Measurements from ENCODE around the gene PURB.

GRCh38 chr7:44081246-44081690 is 1.1 kb downstream of the POLM start:
- CAGE, long polyA plus RNA: no peak
- RRBS: no CpG with 5 or more reads among the region's 7 CpGs

DNA sequence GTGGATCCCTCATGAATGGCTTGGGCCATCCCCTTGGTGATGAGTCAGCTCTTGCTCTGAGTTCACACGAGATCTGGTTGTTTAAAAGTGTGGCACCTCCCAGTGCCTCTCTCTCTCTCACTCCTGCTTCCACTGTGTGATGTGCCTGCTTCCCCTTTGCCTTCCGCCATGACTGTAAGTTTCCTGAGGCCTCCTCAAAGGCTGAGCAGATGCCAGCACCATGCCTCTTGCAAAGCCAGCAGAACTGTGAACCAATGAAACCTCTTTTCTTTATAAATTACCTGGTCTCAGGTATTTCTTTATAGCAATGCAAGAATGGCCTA is 4.9 kb upstream of the GCK start:
- CAGE, long polyA plus RNA: no peak
- RRBS: no CpG with 5 or more reads among the region's 2 CpGs

GRCh38 chr7:44293591-44293908 is 31.8 kb downstream of the CAMK2B start:
- CAGE, long polyA plus RNA: no peak
- RRBS: no CpG with 5 or more reads among the region's 9 CpGs

DNA sequence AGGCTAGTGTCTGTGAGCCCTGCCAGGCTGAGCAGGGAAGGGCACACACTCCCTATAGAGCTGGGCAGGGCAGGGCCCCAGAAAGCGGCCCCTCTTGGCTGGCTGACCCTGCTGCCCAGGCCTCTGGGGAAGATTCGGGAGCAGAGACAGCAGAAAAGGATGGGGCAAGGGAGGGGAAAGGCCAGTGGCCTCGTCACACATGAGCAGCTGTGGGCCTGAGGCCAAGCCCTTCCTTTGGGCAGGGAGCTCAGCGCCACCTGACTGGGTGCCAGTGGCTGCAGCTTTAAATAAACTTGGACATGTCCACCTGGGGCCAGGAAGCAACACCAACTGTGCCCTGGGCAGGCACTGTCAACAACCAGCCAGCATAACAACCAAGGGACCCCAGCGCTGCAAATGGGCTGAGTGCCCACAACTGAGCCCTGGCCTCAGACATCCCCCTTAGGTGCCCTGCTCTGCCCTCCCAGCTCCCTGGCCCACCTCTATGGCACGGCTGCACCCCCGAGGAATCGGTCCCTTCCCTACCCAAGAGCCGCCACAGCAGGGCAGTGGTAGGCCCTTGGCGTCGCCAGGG is 2.7 kb downstream of the CAMK2B start:
- CAGE, long polyA plus RNA: no peak
- RRBS: no CpG with 5 or more reads among the region's 11 CpGs

DNA sequence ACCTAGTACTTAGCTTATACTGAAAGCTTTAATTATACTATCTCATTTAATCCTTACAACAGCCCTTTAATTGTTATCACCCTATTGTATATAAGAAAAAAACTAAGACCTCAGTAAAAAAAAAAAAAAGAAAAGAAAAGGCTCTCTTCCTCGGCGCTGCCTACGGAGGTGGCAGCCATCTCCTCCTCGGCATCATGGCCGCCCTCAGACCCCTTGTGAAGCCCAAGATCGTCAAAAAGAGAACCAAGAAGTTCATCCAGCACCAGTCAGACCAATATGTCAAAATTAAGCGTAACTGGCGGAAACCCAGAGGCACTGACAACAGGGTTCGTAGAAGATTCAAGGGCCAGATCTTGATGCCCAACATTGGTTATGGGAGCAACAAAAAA is 22.8 kb downstream of the NUDCD3 start:
- CAGE, long polyA plus RNA: no peak
- RRBS: no CpG with 5 or more reads among the region's 9 CpGs

DNA sequence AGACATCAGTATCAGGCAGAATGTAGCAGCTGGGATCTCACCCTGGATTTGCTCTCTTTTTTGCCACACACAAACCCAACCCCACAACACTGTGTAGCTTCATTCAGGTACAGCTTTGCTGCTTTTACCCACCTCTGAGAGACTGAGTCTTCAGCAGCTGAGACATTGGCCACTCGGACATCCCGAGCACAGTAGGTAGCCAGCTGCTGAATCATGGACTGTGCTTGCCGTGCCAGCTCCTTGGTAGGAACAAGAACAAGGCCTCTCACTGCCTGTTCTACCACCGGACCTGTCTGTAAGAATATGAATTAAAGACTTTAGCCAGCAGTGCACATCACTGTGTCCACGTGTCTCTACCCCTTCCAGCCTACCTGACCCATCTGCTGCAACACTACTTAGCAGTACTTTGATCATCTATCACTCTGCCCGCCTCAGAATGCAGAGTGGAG is 926 bp downstream of the DDX56 start:
- CAGE, long polyA plus RNA: no peak
- RRBS: no CpG with 5 or more reads among the region's 6 CpGs

- CAGE, long polyA plus RNA: no peak
- RRBS: no CpG with 5 or more reads among the region's 8 CpGs
These were observed 14.8 kb downstream of the OGDH start for GRCh38 chr7:44621242-44621672.

DNA sequence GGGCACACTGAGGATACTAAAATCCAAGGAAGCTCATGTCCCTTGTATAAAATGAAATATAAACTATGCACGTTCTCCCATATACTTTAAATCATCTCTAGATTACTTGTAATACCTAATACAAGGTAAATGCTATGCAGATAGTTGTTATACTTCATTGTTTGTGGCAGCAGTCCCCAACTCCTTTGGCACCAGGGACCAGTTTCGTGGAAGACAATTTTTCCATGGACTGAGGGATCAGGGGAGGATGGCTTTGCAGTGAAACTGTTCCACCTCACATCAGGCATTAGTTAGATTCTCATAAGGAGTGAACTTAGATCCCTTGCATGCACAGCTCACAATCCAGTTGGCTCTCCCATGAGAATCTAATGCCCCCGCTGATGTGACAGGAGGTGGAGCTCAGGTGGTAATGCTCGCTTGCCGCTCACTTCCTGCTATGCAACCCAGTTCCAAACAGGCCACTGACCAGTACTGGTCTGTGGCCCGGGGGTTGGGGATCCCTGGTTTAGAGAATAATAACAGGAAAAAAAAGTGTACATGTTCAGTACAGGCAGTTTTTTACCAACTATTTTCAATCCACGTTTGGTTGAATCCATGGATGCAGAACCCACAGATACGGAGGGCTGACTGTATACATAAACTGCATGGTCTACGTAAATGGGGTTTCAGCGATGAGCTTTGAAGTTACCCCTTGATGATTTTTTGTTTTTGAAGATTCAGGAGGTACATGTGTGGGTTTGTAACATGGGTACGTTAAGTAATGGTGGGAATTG is 24.4 kb downstream of the OGDH start:
- CAGE, long polyA plus RNA: no peak
- RRBS: no CpG with 5 or more reads among the region's 11 CpGs

GRCh38 chr7:44637925-44639036 is 31.9 kb downstream of the OGDH start:
- CAGE, long polyA plus RNA: no peak
- RRBS: no CpG with 5 or more reads among the region's 10 CpGs

GRCh38 chr7:44801530-44802655 is 5.4 kb downstream of the PPIA start:
- CAGE, long polyA plus RNA: no peak
- RRBS: no CpG with 5 or more reads among the region's 10 CpGs

GRCh38 chr7:44802656-44803292 is 6.3 kb downstream of the PPIA start:
- CAGE, long polyA plus RNA: no peak
- RRBS: no CpG with 5 or more reads among the region's 4 CpGs

GRCh38 chr7:44881669-44882158 is 3.6 kb downstream of the PURB start:
- CAGE, long polyA plus RNA: no peak

GRCh38 chr7:44885327-44886426 is at the start of gene PURB:
TSS of gene PURB (minus strand) at chr7:44885530.
- CAGE, long polyA plus RNA: no peak
- RRBS: 1% methylated on average over 37 of the region's 86 CpGs

GRCh38 chr7:44891334-44891833 is 6.1 kb upstream of the PURB start:
- CAGE, long polyA plus RNA: no peak
- RRBS: no CpG with 5 or more reads among the region's 2 CpGs

DNA sequence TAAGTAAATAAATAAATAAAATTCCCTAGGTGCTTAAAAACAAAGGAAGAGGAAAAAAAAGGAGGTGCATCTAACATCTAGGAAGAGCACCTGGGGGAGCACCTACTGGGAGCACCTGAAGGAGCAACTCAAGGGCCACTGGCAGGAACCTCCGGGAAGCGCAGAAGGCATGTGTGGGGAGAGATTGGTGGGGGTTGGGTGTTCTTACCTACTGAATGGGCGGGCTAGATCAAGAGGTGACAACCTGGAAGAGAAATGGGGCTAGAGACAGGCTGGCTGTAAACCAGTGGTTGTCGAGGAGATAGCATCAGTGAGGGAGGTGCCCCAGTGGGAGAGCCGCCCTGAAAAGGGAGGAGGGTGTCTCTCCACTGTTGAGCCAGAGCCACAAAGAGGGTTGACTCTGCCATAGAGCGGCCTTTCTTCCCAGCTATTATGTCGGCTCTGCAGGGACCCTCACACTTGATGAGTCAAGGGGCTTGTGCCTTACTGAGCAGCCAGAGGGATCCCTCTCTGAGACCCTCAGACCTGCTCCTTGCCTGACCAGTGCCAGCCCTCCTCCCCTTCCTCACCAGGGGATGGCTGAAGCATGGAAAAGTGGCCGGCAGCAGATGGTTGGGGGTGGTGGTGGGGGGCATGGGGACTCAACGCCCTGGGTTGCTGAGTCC is 36.3 kb upstream of the PURB start:
- CAGE, long polyA plus RNA: no peak
- RRBS: 0% methylated on average over 1 of the region's 9 CpGs

- CAGE, long polyA plus RNA: no peak
- RRBS: 6% methylated on average over 21 of the region's 89 CpGs
These were observed 16.1 kb downstream of the MYO1G start for GRCh38 chr7:44962353-44963509.

DNA sequence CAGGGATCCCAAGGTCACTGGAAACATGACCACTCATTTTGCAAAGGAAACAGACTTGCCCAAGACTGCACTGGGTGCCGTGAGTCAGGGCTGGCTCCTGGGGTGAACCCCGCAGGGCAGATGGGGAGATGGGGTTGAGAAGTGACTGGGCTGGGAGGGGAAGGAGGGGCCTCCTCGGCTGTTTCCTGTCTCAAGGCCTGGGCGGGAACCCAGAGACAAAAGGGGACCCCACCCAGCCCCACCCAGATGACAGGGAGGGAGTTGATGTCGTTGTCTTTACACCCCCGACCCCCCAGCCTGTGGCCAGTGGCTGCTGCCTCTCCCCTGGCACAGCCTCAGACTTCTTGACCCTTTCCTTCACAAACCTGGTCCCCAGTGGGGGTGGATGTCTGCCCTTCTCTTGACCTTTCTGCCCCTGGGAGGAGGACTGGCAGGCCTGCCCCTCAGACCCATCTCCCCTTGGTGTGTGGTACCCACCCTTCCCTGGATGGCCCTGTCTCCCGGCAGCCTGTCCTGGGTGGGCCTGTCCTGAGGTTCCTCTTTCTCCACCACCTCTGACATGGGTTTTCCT is 1.4 kb downstream of the MYO1G start:
- CAGE, long polyA plus RNA: no peak
- RRBS: no CpG with 5 or more reads among the region's 7 CpGs

DNA sequence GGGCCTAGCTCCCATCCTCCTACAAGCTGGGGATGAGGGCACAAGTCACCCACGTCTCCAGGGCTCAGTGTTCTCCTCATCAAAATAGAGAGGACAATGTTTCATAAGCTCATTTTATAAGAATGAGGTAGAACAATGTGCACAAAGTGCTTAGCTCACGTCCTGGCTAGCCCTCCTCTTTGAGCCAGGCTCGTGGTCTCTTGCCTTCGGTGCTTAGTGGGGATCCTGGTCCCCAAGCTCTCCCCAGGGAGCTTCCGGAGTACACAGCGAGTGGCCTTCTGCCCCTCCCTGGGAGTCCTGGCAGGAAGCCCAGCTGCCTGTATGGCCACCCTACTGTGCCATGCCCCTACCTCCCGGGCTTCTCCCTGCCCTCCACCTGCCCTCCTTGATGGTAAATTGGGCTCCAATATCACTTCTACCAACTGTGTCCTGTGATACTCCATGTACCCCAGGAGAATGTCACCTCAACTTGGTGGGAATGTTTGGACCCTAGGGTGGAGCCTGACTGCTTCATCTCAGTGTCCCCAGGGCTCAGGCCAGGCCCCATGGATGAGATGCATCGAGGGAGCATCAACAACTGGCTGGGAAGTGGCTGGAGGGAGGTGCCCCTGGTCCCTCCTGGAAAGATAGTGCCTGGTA is 808 bp downstream of the MYO1G start:
- CAGE, long polyA plus RNA: no peak
- RRBS: 83% methylated on average over 3 of the region's 8 CpGs

- CAGE, long polyA plus RNA: no peak
- RRBS: no CpG with 5 or more reads among the region's 2 CpGs
These were observed 42.5 kb downstream of the NACAD start for GRCh38 chr7:45046225-45046766.

- CAGE, long polyA plus RNA: no peak
- RRBS: no CpG with 5 or more reads among the region's 7 CpGs
These were observed 83.6 kb downstream of the RAMP3 start for GRCh38 chr7:45241106-45241665.